Epithelial cell of esophagus (primary cell): ENCODE results near the gene TMEM254.

GRCh38 chr10:79145894-79146469 is 77.2 kb downstream of the ZMIZ1 start:
- RRBS = no CpG with 5 or more reads among the region's 7 CpGs

GRCh38 chr10:79208072-79208638 is 139.1 kb upstream of the PPIF start:
- RRBS = no CpG with 5 or more reads among the region's 15 CpGs

GRCh38 chr10:79247606-79248443 is 99.4 kb upstream of the PPIF start:
- RRBS = no CpG with 5 or more reads among the region's 8 CpGs

GRCh38 chr10:79250681-79251223 is 96.5 kb upstream of the PPIF start:
- RRBS = no CpG with 5 or more reads among the region's 12 CpGs

GRCh38 chr10:79264649-79265392 is 82.4 kb upstream of the PPIF start:
- RRBS = 14% methylated on average over 1 of the region's 12 CpGs

- RRBS = no CpG with 5 or more reads among the region's 28 CpGs
Observed at GRCh38 chr10:79303429-79304393, 43.6 kb upstream of the PPIF start.

- RRBS = no CpG with 5 or more reads among the region's 9 CpGs
Observed at GRCh38 chr10:79355974-79356914, 9.0 kb downstream of the PPIF start.

DNA sequence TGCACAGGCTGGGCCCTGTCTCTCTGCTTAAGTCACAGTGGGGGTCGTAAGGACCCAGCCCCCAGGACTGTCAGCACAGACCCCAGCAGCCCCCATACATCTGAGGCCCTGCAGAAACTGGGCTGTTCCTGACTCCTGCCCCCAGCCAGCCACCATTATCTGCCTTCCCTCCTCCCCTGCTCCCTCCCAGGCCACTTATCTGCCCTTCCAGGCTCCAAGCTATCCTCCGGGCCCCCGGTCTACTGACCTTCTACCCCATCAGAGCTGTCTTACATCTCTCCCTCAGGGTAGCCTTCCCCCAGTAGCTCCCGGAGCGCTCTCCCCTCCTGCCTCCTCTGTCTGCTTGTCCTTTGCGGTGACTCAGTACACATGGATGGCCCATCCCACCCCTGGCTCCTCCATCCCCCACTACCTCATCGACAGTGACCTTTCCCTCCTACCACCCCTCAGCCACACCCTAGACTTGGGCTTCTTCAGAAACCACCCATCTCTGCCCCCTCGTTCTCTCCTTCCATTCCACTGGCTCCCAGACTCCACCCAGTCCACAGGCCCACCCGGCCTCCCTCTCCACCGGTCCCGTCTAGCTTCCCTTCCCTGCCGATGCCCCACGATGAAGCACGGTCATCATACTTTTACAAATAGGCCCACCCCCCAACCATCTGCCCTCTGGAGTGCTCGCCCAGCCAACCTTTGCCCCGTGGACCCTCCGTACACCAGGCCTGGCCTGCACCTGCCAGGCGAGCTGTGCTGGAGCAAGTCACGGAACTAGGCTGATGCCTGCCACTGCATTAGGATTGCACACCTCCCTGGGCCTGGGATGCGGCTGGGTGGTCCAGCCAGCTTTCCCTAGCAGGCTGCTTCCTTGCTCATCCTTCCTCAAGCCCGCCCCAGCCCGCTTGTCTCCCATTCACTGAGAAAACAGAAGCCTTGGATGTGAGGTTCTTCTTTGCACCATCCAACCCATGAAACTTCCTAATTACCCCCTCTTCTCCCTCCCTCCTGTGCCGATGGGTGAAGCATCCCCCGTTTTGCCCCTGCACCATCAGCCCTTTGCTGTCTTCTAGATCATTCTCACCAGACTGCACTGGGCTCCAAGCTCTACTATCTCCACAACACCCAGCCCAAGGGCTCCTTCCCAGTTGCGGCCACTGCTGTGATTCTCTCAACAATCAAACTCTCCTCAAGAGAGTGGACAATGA is 44.6 kb downstream of the PPIF start:
- RRBS = 47% methylated on average over 3 of the region's 25 CpGs

GRCh38 chr10:79445177-79445475 is 298 bp downstream of the ZCCHC24 start:
- RRBS = 1% methylated on average over 2 of the region's 33 CpGs

GRCh38 chr10:79445908-79446069 is 365 bp upstream of the ZCCHC24 start:
- RRBS = no CpG with 5 or more reads among the region's 15 CpGs

DNA sequence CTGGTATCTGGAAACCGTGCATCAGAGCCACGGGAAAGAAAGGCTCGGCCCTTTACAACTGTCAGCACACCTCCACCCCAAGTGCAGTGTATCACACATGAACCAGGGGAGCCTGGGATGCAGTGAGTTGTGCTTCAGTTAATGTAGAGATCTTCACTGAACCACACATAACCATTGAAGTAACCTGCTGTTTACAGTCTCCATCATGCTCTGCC is 12.0 kb downstream of the NUTM2B start:
- RRBS = no CpG with 5 or more reads among the region's 3 CpGs

DNA sequence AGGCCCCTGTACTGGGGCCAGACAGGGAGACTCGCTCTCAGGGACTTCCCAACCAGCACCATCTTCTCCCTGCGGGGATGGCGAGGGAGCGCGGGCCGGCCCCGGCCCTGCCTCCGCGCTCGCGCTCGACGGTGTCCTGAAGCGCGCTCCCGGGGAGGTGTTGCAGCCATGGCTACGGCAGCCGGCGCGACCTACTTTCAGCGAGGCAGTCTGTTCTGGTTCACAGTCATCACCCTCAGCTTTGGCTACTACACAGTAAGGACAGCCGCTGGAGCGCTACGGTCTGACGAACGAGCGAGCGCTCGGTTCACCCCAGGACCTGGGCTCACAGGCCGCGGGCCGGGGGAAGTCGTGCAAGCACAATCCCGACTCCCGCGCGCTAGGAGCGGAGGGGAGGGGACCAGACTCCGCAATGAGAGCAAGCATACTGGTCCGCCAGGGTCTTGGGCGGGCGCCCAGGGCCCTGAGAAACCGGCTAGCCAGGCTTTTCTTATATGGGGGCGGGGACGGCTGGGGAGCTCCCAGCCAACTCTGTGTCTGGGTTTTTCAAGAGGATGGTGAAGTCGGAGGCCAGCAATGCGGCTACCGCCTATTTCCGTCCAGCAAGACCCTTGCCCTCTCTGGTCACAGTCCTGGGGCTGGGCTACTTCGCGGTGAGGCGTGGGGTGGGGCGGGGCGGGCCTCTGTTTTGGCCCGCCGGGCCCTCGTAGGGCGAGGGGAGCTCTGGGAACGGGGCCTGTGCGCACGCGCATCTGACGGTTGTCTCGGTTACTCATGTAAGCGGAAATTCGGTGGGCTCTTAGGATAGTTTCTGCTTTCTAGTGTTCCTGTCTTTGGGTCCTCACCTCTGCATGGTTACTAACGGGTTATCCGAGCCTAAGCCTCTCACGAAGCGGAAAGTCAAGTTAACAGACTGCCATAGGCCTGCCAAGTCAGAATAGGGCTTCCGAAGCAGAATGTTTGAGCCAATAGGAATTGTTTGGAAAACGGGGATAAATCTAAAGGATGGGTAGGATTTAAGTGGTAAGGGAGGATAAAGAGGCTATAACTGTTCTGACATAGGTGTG is at the start of gene TMEM254:
TSS of gene TMEM254 (plus strand) at position 134 of the 1,067 bp plus-strand sequence.
- RRBS = 2% methylated on average over 10 of the region's 72 CpGs

DNA sequence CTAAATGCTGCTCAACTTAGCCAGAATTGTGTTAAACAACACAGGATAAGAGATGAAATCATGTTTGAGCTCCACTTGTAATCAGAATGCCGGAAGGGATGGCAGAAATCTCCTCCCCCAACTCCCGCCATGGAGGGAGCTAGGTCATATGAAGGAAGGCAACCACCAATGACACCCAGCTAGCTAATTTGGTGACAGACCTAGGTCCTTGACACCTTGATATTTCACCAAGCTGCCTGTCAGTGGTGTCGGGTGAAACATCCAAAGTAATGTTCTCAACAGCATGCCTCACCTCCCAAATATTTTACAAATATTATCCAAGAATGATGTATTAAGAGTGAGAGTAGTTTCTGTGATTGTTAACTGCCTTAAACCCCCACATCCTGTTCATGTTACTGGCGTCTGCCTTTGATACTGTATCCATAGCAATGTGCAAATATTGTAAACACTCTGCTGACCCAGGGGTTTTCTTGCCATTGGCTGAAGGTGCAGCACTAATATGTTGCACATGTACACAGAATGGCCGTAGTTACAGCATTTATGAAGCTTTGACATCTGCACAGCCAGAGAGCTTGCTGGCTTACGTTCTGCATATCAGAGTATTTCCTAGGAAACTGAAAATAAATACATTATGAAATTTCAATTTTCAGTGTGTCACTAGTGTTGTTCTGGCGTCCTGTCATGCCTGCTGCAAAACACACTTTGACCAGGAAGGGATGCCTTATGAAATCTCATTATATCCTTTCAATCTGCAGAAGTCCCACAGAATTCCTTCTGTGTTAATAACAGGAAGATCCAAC is 25.9 kb downstream of the TMEM254 start:
- RRBS = no CpG with 5 or more reads among the region's 7 CpGs

- RRBS = no CpG with 5 or more reads among the region's 8 CpGs
Observed at GRCh38 chr10:80132952-80133669, 581 bp downstream of the PLAC9 start.

DNA sequence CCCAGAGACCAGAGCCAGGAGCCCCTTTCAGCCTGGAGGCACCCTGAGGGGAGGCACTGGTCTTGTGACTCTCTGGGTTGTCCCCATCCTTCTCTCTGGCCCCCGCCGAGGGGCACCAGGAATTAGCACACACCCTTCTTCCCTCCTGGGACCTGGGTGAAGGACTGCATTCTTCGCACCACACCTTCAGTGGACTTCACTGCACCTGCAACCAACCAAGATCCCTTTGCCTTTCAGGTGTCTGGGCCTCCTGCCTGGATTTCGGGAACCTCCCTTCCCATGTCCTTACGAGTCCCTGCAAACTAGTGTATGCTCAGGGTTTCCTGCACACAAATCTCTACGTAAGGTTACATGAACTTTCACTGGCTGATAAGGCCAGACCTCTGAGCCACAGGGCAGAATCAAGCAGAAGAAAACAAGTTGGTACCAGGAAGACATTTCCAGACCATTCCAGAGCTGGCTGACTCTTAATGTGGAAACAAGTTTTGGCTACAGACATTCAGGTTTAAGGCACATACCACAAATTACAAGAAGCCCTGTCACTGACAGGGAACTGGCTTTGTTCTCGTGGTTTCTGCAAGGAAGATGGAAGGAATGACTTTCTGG is 22.3 kb downstream of the PLAC9 start:
- RRBS = no CpG with 5 or more reads among the region's 7 CpGs

GRCh38 chr10:80197944-80198403 is 7.4 kb downstream of the ANXA11 start:
- RRBS = no CpG with 5 or more reads among the region's 5 CpGs

DNA sequence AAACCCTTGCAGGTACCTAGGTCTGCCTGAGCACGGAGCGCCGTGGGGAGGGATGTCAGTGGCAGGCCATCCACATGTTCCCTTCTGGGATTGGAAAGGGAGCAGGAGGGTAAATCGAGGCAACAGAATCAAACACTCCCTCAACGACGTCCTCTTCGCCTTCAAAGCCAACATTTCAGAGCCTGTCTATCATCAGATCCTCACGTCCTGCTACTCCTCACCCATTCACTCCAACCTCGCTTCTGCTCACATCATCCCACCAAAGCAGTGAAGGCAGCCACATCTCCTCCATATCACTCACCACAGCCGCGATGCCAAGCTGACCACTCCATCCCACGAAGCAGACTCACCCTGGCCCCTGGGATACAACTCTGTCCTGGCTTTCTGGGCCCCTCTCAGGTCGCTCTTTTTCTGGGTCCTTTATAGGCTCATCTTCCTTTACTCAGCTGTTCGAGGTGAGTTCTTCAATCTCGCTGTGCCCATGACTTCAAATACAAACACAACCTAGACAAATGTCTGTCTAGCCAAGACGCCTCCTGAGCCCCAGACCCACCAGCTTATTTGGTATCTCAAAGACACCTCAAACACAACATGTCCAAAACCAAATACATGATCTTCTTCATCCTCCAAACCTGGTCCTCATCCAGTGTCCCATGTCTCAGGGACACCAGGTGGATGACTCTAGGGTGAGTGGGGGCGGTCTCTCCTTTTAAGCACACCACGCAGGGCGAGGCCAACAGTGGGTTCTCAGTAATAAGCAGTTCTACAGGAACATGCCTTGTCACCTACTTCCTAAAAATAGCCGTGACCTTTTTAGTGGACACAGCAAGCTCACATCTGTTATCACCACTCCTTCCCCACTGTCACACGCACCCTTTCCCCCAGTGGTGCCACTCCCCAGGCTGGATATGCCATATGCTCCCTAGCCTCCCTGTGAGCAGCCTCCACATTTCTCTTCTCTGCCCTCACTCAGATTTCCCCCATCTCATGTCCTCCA is 4.1 kb downstream of the ANXA11 start:
- RRBS = no CpG with 5 or more reads among the region's 21 CpGs

DNA sequence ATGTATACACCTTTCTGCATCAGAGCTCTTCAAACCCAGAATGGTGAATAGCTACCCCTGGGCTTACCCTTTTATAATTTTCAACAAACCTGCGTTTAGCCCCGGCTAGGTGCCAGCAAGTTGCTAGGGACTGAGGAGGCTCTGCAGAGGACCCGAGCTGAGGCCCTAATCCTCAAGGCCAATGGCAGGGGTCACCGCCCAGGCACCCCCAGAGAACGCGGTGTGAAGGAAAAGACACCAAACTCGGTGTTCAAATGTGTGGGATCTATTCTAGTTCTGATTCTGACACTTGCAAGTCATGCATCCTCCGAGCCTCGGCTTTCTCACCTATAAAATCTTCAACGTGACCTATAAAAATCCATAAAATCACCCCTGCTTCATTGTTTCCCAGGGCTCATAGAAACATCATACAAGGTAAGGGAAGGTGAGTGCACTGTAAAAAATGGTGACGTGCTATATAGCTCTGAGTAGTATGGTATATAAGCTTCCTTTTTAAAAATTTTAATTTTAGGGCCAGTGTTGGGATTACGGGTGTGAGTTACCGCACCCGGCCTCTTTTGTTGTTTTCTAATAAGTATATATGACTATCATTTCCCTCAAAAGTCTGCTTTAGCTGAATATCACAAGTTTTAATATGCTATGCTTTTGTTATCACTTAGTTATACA is 2.6 kb upstream of the ANXA11 start:
- RRBS = no CpG with 5 or more reads among the region's 14 CpGs

GRCh38 chr10:80265601-80266513 is 23.6 kb downstream of the MAT1A start:
- RRBS = 37% methylated on average over 4 of the region's 15 CpGs

- RRBS = no CpG with 5 or more reads among the region's 7 CpGs
Observed at GRCh38 chr10:80271000-80271448, 18.4 kb downstream of the MAT1A start.